Temporal lobe (tissue), 2 donors: Measurements from ENCODE around the genes OR4F17 and TMEM259.

DNA sequence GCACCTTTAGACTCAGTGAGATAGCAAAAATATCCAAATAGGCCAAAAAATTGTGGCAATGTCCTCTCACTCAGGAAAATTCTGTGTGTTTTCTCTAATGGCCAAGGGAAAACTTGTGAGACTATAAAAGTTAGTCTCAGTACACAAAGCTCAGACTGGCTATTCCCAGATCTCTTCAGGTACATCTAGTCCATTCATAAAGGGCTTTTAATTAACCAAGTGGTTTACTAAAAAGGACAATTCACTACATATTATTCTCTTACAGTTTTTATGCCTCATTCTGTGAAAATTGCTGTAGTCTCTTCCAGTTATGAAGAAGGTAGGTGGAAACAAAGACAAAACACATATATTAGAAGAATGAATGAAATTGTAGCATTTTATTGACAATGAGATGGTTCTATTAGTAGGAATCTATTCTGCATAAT lies at the start of gene OR4F17:
Gene OR4F17 (plus strand): TSS at position 266 of the 425 bp plus-strand sequence.
- RAMPAGE, long total RNA: no peak

DNA sequence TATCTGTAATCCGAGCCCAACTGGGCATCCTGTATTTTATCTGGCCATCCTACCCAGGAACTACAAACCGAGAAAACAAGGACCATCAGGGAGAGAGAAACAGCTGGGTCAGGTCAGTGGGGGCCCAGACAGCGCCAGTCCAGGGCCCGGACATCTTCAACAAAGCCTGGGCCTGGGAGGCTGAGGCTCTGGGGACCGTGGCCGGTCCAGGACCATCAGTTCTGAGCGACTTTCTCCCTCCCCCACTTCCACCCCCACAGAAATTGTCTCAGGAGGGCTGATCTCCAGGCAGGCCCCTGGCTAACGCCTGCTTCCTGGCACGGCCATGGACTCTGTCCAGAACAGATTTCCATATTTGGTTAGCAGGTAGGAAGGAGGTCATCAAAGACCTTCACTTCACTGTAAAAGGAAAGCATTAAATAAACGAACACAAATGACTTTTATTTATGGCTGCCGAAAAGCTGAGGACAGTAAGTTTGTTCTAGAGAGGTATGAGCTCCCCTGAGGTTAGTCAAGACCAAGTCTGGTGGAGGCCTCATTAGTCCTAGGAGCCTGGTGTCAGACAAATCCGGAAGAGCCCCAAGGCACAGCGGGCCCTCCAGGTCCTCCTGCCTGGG lies 4.4 kb upstream of the PLPP2 start:
- RAMPAGE, long total RNA: no peak

- RAMPAGE, long total RNA: no peak
Measured at GRCh38 chr19:518238-518745, 11.0 kb downstream of the TPGS1 start.

DNA sequence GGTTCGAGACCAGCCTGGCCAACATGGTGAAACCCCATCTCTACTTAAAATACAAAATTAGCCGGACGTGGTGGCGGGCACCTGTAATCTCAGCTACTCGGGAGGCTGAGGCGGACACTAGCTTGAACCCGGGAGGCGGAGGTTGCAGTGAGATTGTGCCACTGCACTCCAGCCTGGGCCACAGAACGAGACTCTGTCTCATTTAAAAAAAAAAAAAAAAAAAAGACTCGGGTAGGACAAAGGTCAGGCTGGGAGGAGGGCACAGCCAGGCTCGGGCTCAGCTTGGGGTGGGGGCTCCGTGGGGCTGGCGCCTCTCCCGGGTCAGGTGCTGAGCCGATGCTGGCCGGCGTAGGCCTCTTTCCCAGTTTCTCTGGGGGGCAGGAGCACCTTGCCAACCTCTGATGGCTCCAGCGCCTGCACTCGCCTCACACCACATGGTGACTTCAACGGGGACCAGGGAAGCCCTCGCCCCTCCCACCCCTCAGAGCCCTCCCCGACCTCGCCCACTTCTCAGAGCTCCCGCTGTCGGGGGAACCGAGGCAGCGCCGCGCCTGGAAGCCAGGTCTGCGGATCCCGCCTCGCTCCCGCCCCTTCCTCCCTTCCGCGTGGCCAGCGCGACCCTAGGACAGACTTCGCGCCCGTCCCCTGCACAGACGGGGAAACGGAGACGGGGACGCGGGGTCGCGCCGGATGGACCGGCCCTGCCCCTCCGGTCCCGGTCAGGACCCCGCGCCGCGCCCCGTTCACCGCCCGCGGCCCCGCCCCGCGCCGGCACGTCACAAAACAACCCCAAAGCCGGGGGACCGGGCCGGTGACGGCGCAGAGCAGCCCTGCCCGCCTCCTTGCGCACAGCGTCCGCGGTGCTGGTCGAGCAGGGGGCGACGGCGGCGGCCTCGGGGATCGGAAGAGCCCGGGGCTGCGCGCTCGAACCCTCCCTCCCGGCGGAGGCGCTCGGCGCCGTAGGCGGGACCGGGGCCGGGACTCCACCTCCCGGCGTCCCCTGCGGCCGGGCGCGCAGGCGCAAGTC lies 626 bp upstream of the CDC34 start:
- RAMPAGE, long total RNA: no peak

DNA sequence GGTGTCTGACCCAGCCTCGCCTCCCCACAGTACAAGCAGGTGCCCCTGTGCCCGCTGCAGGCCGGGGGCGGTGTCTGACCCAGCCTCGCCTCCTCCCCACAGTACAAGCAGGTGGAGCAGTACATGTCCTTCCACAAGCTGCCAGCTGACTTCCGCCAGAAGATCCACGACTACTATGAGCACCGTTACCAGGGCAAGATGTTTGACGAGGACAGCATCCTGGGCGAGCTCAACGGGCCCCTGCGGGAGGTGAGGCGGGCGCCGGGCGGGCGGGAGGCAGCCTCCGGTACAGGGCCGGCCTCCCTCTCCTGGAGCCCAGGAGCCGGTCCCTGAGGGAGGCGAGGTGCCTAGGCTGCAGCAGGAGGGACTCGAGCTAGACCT lies 20.5 kb downstream of the HCN2 start:
- RAMPAGE, long total RNA: no peak

DNA sequence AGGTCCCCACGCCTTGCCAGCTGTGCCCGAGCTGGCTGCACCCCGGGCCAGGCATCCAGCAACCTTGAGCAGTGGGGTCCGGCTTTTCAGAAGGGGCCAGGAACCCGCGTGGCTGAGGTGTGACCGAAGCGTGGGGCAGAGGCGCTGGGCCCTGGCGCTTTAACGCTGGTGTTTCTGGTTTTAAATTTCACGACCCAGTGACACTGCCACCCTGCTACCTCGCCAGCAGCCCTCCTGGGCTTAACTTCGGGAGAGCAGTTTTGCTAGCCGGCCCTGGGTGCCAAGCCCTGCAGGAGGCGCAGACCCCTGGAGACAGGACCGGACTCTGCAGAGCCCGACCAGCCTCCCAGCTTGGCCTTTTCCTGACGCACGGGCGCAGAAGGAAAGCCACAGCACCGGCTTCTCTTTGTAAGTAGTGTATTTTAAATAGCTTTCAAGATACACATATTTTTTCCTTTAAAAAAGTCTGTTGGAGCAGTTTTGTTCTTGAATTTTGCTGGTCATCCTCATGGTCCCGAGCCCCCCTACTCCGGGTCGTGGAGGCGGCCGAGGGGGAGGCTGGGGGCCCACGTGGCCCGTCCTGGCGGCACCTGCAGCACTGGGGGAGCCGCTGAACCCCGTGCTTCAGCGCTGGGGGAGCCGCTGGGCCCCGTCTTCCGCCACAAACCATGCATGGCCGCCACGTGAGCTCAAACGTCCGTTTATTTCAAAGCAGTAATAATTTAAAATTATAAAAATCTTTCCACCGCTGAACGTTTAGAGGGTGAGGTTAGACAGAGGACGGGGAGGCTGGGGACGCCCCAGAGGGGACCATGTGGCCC lies 7.7 kb downstream of the FGF22 start:
- RAMPAGE, long total RNA: no peak

DNA sequence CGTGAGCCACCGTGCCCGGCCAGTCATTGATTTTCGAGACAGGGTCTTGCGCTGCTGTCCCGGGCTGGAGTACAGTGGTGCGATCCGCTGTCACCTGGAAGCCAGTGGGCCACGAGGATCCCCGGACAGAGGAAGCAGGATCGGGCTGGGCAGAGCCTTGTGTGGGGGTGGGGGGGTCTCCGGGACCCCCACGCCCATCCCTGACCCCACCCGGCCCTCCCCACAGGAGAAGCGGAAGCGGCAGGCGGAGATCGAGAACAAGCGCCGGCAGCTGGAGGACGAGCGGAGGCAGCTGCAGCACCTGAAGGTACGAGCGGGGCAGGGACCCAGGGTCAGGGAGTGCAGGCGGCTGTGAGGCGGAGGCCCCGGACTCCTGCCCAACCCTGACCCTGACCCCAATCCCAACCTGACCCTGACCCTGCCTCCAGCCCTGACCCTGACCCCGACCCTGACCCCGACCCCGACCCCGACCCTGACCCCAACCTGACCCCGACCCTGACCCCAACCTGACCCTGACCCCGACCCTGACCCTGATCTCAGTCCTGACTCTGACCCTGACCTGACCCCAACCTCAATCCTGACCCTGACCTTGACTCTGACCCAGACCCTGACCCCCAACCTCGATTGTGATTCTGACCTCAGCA lies 18.2 kb downstream of the PALM start:
- RAMPAGE, long total RNA: no peak

DNA sequence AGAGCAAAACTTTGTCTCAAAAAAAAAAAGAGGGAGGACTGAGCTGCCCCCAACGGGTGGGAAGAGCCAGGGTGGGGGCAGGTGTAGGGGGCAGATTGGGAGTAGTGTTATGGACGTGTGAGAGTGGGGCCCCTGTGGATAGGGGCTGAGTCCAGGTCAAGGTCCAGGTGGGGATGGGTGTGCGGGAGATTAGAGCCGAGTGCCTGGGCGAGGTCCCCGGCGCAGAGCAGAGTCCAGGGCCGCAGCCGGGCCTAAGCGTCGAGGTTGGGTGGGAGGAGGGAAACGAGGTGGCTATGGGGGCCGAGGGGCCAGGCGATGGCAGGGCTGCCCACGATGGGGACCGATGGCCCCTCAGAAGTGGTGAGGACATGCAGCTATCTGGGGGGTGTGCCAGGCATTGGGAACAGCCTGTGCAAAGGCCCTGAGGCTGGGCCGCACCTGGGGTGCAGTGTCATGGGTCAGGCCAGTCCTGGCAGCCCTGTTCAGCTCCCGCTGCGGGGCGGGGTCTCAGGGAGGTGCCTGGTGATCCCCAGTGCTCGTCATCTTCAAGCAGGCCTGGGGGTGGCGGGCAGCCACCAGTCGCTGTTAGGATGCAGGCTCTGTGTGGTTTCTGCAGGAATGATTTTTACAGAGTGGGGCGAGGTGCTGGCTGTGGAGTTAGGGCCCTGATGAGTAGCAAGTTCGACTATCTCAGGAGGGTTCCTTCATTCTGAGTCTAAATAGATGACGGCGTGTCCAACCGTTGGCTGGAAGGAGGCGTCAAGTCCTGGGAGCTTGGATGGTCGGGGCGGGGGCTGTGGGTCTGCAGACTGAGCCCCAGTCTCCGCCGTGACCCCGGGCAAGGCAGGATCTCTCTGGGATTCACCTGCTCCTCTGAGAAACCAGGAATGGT lies 12.2 kb upstream of the MISP start:
- RAMPAGE, long total RNA: no peak

DNA sequence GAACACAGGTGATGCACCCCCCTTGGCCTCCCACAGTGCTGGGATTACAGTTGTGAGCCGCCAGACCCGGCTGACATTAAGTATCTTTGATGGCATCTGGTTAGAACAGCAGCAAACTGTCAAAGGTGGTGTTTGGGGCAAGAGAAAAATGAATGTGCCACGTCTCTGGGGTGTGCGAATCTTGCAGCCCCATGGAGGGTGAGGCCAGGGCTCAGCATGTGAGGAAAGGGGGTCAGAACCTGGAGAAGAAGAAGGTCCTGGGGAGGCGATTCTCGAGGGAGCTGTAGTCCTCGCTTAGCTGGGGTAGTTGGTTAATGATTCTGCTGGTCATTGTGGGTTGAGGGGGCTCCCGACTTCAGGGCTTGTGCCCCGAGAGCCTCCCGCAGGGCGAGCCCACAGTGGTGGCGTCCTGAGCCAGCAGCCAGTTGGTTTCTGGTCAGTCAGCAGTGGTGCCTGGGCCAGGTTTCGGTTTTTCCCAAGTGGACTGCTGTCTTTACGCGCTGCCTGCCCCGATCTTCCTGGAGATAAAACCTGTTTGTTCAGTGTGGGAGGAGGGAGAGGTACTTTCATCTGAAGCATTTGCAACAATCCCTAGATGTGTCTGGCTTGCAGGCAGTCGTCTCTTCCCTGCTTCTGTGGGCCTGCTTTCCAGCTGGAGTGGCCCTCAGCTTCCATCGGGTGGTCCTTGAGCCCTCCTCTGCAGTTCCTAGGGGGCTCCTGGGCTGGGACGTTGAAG lies 3.1 kb downstream of the PTBP1 start:
- RAMPAGE, long total RNA: no peak

DNA sequence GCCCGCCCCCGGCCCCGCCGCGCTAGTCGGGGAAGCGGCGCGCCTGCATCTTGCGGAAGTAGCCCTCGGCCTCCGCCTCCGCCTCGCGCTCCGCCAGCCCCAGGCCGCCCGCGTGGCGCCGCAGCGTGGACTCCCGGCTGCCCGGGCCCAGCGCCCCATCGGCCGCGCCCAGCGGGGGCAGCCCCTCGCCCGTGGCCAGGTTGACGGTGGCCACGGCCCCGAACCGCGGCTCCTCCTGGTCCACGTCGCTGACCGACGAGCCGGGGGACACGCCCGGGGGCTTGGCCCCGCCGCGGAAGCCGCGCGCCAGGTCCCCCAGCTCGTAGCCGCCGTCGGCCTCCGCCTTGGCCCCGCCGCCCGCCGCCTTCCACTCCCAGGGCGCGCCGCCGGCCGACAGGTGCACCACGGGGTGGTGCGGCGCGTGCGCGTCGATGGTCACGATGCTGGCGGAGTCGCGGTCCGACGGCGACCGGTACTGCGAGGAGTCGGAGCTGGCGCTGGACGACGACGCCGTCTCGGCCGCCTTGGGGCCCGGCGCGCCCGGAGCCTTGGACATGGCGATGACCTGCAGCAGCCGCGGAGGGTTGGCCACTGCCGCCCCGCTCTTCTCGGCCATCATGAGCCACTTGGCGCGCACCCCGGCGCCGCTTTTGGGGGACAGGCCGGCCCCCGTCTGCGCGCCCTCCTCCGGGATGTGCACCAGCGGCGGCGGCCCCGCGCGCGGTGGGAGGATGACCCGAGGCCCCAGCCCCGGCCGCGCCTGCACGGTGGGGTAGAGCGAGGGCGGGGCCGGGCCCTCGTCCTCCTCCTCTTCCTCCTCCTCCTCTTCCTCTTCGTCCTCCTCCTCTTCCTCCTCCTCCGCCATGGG lies 9.0 kb downstream of the PLPPR3 start:
- RAMPAGE, long total RNA: no peak

- RAMPAGE, long total RNA: no peak
Measured at GRCh38 chr19:862849-863462, 3.5 kb downstream of the CFD start.

- RAMPAGE, long total RNA: no peak
Measured at GRCh38 chr19:870950-871351, 11.5 kb downstream of the CFD start.

DNA sequence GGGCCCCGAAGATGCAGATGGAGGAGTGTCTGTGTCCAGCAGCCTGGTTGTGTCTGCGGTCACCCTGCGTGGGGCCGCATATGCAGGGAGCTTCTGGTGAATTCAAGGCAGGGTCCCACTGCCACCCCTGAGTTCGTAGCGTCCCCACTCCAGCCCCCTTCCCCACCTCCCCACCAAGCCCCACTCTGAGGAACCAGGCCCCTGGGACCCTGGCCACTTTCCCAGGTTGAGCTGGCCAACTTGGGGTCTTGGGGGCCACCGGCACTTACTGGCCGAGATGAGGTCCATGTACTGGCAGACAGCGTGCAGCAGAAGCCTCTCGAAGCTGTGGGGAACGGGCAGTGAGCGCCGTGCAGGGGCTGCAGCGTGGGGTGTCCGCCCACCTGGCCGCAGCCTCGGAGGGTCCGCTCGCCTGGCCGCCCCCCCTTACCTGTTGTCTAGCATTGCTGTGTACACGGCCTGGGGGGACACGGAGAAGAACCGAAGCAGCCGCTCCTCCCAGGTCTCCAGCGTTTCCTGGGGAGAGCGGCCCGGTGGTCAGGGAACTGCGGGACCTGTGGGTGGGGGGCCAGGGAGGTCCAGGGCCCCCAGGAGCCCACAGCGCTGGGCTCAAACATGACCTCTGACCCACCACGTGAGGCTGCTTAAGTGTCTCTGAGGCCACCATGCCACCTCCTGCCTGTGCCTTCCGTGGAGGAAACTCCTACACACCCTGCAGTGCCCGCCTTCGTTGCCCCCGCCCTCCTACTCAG lies 6.4 kb upstream of the MED16 start:
- RAMPAGE, long total RNA: no peak

DNA sequence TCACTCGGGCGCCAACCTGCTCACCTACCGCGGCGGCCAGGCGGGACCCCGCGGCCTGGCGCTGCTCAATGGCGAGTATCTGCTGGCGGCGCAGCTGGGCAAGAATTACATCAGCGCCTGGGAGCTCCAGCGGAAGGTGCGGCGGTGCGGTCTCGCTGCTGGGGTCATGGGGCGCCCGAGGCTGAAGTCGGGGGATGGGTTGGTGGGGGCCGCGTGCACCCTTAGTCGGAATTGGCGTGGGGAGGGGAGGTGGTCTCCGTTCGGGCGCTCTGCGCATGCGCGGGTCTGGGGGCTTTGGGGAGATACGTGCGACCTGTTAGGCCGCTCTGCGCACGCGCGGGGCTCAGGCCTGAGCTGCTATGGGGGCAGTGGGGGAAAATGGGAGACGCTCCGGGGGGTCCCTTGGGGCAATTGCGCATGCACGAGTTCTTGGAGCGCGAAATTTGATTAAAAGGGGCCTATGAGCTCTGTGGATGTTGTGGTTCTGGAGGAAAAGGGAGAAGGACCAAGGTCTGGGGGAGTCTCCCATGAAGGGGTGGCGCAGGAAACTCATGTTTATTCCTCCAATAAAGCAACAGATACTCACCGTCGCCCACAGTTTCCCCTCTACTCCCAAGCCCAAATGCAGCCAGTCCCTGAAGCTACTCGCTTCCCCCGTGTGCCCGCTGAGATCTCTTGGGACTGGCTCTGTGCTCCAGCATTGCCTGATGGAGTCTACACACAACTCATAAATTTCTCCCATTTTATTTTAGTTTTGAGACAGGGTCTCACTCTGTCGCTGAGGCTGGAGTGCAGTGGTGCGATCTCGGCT lies 488 bp downstream of the WDR18 start:
- RAMPAGE, long total RNA: no peak

DNA sequence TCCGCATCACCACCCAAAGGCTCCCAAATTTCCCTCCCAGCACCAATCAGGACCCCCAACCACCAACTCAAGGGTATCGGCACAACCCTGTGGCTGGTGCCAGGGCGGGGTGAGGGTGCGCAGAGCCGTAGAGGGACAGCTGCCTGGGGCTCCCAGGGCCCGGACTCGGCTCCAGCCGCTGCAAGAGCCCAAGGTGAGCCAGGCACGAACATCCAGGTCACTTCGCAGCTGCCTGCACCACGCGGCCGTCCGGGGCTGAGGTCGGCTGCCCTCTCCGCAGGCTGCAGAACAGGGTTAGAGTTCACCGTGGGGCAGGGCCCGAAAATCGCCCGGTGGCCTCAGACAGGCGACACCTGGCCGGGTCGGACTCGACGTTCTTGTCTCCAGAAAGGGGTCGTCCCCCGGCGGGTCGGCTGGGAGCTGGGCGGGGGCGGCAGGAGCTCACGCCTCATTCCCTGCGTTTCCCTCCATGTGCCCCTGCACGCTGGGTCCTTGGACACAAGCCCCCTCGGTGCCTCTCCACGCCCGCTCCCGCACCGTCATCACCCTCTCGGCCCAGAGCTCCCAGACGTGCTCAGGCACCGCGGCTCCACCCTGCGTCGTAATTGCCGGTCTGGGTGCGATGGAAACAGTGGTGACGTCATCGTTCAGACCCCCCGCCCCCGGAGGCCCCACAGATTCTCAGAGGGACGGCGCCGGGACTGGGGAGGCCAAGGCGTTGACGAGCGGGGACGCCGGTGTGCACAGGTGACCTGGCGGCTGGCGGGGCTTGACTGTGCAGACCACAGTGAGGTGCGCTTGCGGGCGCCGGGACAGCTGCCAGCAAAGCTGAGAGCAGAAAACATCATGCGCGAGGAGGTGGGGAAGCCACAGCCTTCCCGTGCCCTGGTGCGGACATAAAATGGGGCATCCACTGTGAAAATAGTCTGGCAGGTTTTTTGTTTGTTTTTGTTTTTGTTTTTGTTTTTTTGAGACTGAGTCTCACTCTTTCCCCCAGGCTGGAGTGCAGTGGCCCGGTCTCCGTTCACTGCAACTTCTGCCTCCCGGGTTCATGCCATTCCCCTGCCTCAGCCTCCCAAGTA lies 4.0 kb upstream of the GRIN3B start:
- RAMPAGE, long total RNA: no peak

- RAMPAGE, long total RNA: no peak
Measured at GRCh38 chr19:1020374-1021450, at the start of gene TMEM259. TSS of gene TMEM259 (minus strand) at chr19:1021123.

GRCh38 chr19:1065340-1066584 lies 1.2 kb upstream of the ARHGAP45 start:
- RAMPAGE, long total RNA: no peak

GRCh38 chr19:1076921-1077525 lies 10.1 kb downstream of the ARHGAP45 start:
- RAMPAGE, long total RNA: no peak

- RAMPAGE, long total RNA: no peak
Measured at GRCh38 chr19:1093628-1094328, 1.4 kb downstream of the POLR2E start.

DNA sequence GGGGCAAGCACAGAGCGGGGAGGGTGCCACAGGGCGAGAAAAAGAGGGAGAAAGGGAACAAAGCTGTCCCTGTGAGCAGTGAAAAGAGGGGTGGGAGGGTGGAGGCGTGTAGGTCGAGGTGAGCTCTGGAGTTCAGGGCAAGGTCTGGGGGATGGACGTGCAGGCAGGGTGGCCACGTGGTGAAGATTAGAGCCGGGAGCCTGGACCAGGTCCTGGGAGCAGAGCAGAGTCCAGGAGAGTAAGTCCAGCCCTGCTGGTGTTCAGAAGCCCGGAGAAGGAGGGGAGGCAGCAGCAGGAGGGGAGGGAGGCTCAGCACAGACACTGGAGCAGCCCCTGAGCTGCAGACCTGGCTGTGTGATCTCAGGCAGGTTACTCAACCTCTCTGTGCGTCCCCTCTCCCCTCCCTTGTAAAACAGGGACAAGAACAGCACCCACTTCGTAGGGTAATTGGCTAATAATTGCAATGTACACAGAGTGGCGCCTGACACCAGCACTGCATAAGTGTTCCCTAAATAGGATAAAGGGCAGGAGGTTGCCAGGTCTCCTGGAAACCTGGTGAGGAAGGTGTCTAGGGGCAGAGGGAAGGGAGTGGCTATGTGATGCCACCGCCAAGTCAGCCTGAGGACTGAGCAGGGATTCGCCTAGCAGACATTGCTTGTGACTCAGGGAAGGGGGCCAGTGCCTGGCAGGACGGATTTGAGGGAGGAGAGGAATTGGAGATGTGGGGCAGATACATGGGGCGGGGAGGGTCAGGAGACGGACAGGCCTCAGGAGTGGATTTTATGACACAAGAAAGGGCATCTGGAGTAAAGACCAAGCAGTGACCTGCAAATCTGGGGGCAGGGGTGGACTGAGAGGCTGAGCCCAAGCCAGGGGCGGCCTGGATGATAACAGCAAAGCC lies 3.4 kb upstream of the POLR2E start:
- RAMPAGE, long total RNA: no peak